ENCODE measurements around a stretch of chr2.

DNA sequence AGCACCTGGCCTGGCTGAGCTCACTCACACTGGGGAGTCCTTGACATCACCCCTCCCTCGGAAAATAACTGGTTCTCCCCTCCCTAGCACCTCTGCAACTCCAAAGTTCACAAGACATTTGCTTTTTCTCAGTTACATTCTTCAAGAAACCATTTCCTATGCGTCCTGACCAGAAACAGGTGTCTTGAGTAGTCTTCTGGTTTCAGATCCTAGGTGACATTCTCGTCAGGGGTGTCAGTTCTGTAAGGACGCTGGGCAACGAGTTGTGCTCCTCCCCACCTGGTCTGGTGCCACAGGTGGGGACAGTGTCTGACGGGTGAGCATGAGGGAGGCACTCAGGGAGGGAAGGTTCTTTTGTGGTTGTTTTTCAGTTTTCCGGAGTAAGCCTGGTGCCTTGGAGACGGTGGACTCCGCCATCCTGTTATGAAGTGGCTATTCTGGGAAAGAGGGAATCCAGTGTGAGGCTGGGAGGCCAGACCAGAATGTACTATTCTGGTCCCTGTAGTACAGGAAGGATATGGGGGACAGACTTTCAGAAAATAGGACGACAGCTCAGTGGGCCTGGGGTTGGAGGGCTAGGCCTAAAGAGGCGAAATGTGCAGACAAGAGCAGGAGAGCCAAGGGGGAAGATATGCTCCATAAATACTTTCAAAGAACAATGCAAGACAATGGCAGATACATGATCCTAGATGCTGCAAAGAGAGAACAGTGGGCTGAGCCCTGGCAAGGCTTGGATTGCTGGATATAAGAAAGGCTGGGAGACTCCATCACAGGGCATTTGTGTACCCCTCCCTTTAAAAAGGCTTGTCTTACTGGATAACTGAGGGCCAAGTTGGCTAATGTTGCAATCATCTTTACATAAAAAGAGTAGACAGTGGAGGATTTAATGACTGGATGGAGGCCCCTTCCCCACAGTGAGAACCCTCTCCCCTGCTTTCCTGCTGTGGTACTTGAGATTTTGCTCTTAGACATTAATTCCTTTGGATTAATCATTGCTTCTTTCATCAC, 50.7 kb downstream of the EPAS1 start:
- RRBS = no CpG with 5 or more reads among the region's 11 CpGs

DNA sequence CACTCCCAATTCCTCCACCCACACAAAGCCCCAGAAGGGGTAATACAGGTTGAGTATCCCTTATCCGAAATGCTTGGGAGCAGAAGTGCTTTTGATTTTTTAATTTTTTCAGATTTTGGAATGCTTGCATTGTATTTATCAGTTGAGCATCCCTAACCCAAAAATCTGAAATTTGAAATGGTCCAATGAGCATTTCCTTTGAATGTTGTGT, 51.3 kb downstream of the EPAS1 start:
- RRBS = no CpG with 5 or more reads among the region's 1 CpG

GRCh38 chr2:46356492-46356951, 59.3 kb downstream of the EPAS1 start:
- RRBS = no CpG with 5 or more reads among the region's 4 CpGs

DNA sequence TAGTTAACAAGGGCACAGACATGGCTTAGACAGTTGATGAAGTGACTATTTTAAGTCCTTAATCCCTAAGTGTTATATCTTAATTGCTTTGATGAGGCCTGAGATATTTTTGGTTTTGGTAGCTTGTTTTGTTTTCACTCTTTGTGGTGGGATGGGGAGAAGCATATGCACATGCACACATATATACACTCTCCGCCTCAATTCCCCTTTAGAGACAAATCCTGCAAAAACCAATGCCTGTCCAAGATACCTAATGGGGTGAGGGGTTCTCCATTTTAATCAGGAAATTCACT, 66.7 kb downstream of the EPAS1 start:
- RRBS = no CpG with 5 or more reads among the region's 1 CpG

DNA sequence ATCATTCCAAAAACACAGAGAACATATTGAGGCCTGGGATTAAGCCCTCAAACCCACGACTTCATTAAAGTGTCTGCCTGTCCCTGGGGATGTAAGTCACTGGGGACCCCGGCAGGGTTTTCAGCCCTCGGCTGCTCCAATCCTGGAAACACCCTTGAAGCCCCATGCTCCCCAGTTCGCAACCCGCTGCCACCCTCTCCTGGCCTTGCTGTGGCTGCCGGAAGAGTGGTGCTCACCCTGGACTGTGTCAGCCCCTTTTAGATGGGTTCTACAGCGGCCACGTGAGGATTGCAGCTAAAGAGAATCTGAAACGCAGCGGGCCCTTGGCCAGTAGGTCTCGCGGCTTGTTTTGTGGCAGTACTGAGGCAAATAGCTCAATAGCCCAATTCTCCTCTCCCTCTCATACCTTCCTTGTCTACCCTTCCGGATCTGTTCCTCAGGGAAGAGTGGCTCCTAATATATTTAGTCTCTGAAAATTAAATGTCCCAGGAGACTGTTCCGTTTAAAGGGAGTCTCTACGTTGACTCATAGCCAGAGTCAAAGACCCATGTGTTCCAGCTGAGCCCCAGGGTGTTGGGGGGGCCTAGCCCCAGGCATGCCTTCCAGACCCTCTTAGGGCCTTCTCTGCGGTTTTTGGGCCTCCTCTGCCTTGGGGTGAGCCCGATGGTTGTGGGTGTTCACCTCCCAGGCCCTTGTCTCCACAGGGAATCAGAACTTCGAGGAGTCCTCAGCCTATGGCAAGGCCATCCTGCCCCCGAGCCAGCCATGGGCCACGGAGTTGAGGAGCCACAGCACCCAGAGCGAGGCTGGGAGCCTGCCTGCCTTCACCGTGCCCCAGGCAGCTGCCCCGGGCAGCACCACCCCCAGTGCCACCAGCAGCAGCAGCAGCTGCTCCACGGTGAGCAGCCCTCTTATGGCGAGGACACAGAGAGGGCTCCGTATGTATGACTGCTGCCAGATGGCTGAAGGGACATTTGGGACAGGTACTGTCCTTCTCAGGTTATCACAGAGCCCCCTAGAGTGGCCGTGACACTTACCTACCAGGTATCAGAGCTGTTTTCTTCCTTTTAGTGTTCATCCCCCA, 80.3 kb downstream of the EPAS1 start:
- RRBS = 82% methylated on average over 4 of the region's 27 CpGs

- RRBS = no CpG with 5 or more reads among the region's 4 CpGs
Measured at GRCh38 chr2:46617364-46617510, 222 bp downstream of the CRIPT start.

GRCh38 chr2:46699989-46700405, 902 bp downstream of the SOCS5 start:
- RRBS = no CpG with 5 or more reads among the region's 6 CpGs

- RRBS = no CpG with 5 or more reads among the region's 2 CpGs
Measured at GRCh38 chr2:46854280-46854584, 61.4 kb downstream of the MCFD2 start.

GRCh38 chr2:46909578-46910445, 5.8 kb downstream of the MCFD2 start:
- RRBS = no CpG with 5 or more reads among the region's 8 CpGs

DNA sequence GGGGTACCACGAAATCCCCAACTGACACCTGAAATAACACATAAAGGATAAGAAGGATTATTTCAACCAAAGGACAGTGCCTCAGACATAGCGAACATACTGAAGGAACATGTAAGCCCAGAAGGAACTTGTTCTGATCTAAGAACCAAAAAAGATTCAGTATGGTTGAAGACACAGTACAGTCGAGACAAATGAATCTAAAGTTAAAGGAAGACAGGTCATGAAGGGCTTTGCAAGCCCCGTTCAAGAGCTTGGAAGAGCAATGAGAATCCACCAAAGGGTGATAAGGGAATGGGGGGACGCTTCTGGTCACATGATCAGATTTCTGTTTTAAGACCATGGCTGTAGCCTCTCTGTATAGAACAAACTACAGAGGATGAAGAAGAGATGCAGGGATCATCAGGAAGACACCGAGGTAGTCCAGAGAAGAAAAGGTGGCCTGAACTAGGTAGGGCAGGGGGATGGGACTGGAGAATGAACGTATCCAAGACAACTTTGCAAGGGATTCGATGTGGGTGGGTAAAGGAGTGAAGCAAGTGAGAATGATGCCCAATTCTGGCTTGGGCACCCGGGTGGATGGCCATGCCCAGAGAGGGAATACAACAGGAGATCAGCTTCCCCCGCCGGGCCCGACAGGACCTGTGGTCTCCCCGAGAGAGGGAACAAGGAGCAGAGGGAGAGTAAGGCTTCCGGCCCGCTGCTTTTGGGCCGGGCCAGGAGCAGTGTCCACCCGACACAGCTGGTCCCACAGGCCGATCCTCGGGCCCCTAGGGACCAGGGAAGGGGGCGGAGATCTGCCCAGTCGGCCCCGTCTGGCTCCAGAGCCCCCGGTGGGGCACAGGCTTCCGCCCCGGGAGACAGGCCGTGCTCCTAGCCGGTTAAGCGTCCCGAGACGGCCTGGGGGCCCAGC, 644 bp downstream of the MCFD2 start:
- RRBS = 3% methylated on average over 10 of the region's 30 CpGs

DNA sequence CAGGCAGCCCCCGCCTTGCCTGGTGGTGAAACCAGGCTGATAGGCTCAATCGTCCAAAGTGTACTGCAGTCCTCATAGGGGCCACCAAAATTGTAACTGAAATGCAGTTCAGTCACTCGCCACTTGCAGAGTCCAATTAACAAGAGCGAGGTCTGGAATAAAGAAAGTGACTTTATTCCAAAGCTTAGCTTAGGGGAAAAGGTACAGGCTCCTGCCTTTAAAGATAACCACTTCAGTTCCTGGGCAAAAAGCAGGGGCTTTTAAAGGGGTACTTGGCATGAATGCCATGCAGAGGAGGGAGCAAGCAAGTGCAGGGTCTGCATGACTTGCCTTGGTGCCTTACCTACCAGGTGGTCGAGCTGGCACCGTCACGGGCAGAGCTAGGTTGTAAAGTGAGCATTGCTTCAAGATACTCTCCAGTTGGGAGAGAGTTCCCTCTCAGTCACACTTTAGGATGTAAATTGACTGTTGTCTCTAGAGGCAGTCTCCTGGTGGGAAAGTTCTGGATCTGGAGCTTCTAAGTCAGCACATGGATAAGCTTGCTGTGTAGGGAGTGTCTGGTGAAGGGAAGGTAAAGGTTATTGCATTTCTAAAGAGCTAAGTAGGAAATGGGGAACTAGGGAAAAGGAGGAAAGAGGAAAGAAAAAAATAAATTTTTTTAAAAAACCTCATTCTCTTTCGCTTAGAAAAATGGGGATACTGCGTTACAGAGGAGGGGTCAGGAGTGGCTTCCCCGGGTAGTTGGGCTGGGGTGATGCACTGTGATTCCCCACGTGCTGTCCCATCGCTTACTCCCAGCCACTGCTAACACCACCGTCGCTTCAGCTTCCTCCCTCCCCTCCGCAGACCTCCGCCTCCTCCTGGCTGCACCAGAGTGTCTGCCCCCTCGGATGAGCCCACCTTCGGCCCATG, 33.2 kb downstream of the TTC7A start:
- RRBS = no CpG with 5 or more reads among the region's 18 CpGs

DNA sequence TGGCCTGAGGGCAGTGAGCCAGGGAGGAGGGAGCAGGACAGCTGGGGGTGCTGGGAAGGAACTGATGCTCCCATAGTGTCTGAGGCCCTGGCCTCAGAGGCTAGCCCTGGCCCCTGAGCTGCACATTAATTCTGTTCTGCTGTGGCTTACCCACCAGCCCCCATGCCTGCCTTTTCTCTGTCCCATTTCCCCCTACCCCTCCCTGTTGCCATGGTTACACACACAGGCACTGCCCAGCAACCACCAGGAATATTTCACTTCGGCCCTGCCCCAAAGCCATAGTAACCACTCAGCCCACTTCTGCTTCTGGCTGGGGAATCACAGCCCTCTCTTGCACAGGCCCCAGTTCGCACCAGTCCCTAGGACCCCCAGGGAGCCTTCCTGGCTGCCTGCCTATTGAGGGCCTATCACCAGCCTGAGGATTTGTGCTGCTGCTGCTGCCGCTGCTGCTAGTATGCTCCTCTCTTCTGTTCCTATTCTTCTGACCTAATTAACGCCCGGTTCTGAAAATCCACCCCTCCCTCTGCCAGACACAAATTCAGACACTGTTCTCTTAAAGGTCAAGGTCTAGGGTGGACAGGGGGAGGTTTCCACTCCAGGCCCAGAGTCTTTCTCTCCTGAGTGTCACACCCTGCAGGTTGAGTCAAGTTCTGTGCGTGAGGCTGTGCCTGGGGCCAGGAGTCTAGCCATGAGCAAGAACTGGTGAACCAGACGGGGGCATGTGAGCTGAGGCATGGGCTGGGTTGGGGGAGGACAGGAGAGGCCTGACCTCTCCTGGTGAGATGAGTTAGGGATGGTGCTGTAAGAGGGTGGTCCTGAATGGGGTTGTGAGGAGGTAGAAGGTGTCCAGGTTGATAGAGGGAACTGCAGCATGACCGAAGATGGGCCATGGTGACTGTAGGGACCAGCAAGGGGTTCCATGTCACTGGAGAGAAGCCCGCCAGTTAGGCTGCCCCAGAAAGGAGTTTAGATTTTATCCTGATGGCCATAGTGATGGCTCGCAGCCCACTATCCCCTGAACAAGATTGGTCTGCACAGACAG, 61.9 kb downstream of the TTC7A start:
- RRBS = no CpG with 5 or more reads among the region's 10 CpGs

GRCh38 chr2:47012843-47013336, 71.9 kb downstream of the TTC7A start:
- RRBS = no CpG with 5 or more reads among the region's 5 CpGs

- RRBS = no CpG with 5 or more reads among the region's 3 CpGs
Measured at GRCh38 chr2:47028237-47028731, 87.3 kb downstream of the TTC7A start.

DNA sequence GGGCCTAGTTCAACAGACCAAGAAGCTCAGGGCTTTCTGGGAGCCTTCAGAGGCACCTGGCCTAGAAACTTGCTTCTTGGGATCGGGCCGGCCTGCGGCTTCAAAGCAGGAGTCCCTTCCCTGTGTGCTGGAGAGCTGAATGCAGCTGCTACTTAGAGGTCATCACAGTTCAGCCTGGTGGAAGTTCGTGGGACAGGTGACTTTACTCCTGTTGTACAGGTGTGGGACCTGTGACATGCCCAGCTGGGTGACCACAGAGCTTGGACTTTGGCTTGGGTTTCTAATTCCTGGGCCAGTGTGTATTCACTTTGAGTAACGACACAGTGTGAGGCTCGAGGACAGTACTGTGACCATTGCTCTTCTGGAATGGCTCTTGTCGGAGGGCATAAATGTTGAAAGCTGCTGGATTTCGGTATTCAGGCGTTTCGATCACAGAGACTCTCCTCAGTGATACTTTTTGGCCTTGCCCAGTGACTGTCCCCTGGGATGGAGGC, 99.6 kb downstream of the TTC7A start:
- RRBS = no CpG with 5 or more reads among the region's 10 CpGs

- RRBS = no CpG with 5 or more reads among the region's 2 CpGs
Measured at GRCh38 chr2:47066195-47066328, 89.0 kb downstream of the STPG4 start.

DNA sequence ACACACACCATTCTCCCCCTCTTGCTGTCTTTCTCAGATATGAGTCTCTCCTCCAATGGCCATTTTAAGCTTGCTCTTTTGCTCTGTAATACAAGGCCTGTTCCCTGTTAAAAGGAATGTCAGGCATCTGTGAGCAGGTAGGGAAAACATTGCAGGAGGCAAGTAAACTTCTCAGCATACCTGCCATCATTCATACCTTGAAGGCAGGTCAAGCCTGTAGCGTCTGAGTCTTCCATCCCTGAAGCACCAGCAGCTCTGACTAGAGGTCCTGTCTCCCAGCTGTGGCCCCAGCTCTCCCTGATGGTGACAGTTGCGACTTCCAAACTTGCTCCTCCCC, 32.9 kb upstream of the EPCAM start:
- RRBS = no CpG with 5 or more reads among the region's 2 CpGs

DNA sequence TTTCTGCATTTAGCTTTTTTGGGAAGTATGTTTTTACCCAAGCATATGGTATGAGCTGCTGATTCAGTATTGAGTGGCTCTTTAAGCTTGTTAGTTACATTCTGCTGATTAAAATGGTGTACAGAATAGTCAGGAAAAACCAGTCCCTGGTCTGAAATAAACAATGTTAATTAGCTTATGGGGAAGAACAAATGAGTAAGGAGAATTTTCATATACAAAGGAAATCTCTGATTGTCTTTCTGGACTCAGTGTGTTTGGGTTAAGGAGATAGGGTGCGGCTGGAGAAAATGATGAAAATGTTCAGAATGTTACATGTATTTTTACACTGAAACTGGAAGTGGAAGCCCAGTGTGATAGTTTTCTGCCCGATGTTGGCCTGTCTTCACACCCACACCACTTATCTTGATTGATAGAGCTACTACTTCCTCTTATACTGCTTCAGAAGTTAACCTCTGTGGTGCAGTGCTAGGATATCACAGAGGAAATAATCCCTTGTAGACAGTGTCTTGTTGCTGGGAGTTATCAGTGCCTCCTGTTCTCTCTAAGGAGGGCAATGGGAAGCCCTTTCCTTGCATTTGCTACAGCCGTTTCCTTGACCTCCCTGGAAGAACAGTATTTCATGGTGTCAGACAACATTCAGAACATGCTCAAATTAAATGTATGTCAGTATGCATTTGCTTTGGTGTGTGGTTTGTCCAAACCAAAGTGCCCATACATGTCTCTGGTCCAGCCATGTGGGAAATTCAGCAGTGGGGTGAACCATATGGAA, 83.7 kb downstream of the KCNK12 start:
- RRBS = no CpG with 5 or more reads among the region's 3 CpGs

DNA sequence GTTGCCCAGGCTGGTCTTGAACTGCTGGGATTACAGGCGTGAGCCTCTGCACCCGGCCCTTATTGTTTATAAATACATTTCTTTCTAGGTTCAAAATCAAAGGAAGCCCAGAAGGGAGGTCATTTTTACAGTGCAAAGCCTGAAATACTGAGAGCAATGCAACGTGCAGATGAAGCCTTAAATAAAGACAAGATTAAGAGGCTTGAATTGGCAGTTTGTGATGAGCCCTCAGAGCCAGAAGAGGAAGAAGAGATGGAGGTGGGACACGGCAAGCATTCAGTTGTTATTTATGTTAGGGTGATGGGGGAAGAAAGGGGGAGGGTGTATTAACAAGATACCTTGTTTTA, 12.8 kb downstream of the MSH6 start:
- RRBS = no CpG with 5 or more reads among the region's 4 CpGs